Sigmoid colon (tissue), 4 donors: ENCODE measurements around the gene SIRT5.

GRCh38 chr6:13528629-13529066 is 41.2 kb upstream of the GFOD1 start:
- PRO-cap = no peak
- RAMPAGE, long total RNA, 4 experiments = no peak in any of the 4 experiments

GRCh38 chr6:13574023-13574855 is at the start of gene SIRT5:
TSS of gene SIRT5 (plus strand) at chr6:13574601.
- PRO-cap = bidirectional peak, plus-strand start at chr6:13574601, minus-strand start at chr6:13574393
- RAMPAGE, long total RNA, 4 experiments = start-site peak on the plus strand in 1 of 4 experiments, at chr6:13574269-13575076 at its widest, 56 reads per replicate

- PRO-cap = no peak
- RAMPAGE, long total RNA, 4 experiments = no peak in any of the 4 experiments
Measured at GRCh38 chr6:13652450-13652891, 37.3 kb downstream of the NOL7 start.

- PRO-cap = no peak
- RAMPAGE, long total RNA, 4 experiments = start-site peak on the minus strand in 1 of 4 experiments, at chr6:13689844-13690211 at its widest, 8 reads per replicate
Measured at GRCh38 chr6:13689516-13690392, 21.9 kb downstream of the RANBP9 start.

DNA sequence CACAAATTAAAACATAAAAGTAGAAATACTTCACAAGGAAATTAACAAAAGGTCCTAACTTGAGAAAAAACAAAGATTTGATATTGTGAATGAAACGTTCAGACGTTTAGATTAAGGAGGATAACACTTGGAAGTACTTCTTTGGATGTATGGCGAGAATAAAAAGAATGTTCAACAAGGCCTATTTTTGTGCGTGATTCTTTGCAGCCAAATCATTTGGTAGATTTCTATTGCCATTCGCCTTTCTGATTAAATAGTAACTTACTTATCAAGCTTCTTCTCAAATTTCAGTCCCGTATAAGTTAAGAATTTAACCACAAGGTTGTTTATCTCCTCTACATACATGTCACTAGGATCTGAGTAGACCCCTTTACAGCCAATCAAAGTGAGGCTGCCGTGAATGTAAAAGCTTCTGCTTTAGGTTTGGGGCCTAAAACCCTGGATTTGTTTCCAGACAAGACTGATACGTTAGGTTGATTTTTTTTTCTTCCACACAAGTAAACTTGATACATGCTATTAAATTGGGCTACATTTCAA is 2.1 kb downstream of the RANBP9 start:
- PRO-cap = no peak
- RAMPAGE, long total RNA, 4 experiments = no peak in any of the 4 experiments

DNA sequence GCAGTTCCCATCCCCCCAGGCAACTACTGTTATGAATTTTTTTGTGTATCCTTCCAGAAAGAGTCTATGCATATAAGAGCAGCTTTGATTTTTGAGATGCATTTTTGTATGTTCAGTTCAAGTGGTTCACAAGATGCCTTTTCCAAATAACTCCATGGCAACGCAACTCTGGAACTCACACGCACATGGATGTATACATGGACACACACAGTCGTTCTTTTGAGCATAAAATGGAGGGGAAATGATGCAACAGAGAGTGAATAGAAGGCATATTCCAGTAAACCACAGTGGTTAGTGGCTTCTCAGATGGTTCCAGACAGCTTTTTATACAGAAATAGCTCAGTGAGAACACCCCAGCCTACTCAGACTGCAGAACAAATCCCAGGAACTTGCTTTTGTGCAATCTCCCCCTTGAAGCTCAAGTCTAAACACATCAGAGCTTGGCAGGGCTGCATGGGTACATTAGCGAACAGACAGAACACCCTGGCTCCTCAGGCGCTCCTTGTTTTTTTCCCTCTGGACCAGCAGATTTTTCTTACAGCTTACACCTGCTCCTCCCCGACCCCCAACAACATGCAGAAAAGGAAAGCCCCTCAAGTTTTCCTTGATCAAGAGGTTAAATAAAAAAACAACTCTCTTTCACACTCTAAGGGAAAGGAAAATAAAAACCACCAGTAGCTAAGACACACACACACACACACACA is 51.0 kb upstream of the RANBP9 start:
- PRO-cap = no peak
- RAMPAGE, long total RNA, 4 experiments = no peak in any of the 4 experiments

GRCh38 chr6:13798692-13799319 is 15.6 kb downstream of the MCUR1 start:
- PRO-cap = no peak
- RAMPAGE, long total RNA, 4 experiments = no peak in any of the 4 experiments

DNA sequence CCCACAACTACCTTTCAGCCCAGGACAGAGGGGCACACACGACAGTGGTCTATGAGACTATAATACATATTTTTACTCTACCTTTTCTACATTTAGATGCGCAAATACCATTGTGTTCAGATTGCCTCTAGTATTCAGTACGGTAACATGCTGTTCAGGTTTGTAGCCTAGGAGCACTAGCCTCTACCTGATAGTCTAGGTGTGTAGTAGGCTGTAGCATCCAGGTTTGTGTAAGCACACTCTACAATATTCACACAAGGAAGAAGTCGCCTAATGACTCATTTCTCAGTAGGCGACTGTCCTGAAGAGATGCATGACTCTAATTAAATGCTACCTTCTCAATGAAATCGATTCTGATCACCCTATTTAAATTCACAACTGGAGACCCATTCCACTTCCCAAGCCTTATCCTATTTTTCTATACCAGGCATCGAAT is 1.4 kb downstream of the MCUR1 start:
- PRO-cap = no peak
- RAMPAGE, long total RNA, 4 experiments = no peak in any of the 4 experiments

- PRO-cap = no peak
- RAMPAGE, long total RNA, 4 experiments = no peak in any of the 4 experiments
Measured at GRCh38 chr6:14017871-14018875, 93.4 kb downstream of the RNF182 start.

- PRO-cap = no peak
- RAMPAGE, long total RNA, 4 experiments = no peak in any of the 4 experiments
Measured at GRCh38 chr6:14091553-14091875, 26.1 kb upstream of the CD83 start.

DNA sequence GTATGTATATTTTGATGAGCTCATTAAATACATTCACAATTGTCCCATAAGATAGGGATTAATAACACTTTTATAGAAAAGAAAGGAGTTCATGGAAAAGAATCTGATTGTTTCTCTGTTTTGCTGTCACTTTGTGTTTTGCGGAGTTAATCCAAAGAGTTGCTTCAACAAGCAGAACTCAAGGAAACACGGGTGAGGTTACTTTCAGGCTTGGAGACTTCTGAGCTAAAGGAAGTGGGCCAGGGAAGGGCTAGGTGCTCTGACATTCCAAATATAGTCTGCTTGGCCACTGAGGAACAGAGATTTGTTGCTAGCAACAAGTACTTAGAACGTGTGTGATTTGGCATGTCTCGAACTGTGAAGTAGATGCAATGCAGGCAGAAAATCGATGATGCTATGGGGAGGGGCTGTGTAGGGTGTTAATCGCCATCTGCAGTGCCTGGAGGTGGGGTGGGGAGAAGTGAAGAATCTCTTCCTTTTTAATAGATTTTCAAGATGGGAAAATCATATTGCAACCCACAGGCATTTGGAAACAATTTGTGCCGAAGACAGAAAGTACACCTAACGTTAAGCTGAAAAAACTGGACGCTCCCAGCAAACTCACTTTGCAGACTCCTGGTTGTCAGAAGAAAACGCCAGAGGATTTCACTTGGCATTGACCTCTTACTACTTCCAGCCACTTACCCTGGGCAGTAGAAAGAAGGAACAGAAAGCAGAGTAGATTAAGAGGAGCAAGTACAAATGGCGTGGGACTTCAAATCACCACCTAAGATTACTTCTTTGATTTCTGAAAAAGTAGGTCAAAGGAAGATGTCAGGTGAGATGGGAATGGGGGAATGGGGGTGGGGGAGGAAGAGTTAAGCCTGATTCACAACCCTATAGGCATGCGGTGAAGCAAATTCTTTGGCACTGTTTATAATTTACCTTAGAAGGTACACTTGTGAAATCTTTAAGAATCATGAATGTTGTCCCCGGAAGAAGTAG is 314.0 kb downstream of the CD83 start:
- PRO-cap = no peak
- RAMPAGE, long total RNA, 4 experiments = no peak in any of the 4 experiments

DNA sequence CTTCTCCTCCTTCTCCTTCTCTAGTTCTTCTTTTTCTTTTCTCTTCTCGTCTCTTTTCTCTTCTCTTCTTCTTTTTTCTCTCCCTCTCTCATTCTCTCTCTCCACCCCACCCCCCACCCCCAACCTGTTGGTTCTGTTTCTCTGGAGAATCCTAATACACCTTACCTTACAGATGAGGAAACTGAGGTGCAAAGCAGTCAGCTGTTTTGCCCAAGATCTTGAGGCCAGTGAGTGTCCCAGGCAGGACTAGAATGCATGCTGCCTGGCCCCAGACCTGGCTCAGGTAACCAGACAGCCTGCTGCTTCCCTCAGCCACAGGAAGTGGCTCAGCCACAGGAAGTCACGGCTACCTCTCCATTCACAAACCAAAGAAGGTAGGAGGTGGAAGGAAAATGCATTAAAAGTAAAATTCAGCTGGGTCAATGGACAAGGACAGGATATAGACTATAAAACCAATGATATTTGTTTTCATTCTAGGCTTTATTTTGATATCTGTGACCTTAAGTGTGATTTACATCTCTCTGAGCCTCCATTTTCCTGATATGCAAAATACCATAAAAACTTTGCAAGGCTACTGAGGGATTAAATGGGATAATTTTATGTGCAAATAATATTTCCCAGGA is 517.6 kb downstream of the CD83 start:
- PRO-cap = no peak
- RAMPAGE, long total RNA, 4 experiments = no peak in any of the 4 experiments

GRCh38 chr6:14656302-14656714 is 538.7 kb downstream of the CD83 start:
- PRO-cap = no peak
- RAMPAGE, long total RNA, 4 experiments = no peak in any of the 4 experiments

- PRO-cap = no peak
- RAMPAGE, long total RNA, 4 experiments = no peak in any of the 4 experiments
Measured at GRCh38 chr6:14722749-14723287, 523.1 kb upstream of the JARID2 start.

DNA sequence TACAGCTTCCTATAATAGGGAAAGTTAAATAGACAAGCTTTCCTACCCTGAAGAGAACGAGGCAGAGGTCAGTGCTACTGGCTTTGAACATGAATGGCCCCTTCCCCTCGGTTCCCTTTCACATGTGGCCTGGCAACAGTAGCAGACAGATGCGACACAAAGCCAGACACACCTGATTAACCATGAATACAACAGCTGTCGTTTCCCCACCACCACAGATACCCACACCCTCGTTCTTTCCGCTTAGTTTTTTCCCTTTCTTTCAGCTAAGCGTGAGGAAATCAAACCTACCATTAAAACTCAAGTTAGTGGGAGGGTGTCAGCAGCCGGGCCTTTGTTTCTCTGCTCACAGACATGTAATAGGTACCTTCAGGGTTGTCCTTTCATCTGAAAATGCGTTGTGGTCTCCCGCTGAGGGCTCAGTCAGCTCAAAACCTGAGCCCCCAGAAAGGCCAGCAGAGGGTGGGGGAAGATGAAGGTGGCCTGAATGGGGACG is 516.7 kb upstream of the JARID2 start:
- PRO-cap = no peak
- RAMPAGE, long total RNA, 4 experiments = no peak in any of the 4 experiments

DNA sequence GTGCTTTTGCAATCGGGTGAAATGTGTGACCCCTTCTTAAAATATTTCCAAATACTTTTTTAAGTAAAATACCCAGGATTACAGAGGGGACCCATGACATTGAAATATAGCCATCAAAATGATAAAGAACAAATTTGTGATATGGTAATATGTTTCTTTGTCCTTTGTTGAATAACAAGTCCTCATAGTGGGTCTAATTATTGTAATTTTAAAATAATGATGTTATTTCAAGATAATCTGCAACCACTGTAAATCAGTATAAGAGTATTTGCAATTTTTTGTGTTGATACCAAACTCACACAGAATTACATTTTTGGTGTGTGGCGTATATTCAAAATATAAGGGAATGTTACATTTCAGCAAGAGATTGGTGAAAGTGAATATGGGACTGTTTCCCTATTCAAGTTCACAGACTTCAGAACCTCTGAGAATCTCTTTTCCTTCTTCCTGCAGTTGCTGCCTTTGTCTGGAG is 41.4 kb downstream of the JARID2 start:
- PRO-cap = no peak
- RAMPAGE, long total RNA, 4 experiments = no peak in any of the 4 experiments

GRCh38 chr6:15313149-15313793 is 67.4 kb downstream of the JARID2 start:
- PRO-cap = no peak
- RAMPAGE, long total RNA, 4 experiments = no peak in any of the 4 experiments

DNA sequence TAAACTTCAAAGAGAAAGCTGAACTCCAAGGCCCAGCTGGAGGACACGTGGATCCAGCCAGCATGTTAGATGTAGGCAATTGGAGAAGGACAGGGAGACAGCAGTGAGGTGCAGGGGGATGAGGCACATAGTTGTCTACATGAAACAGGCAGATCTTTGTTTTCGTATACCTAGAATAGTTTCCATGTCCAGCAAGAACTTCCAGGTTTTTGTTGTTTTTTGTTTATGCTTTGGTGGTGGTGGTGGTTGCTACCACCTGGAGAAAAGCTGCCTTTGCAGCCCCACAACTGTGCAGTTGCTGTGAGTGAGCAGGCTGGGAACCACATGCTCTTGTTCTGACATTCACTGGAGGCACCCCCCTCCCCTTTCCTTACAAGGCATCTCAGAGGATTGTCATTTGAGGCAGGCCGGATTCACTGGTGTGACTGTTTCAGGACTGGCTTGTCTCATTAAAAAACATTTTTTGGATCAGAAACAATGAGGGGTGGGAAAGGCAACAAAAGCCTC is 72.4 kb downstream of the JARID2 start:
- PRO-cap = no peak
- RAMPAGE, long total RNA, 4 experiments = no peak in any of the 4 experiments

GRCh38 chr6:15371288-15371743 is 125.4 kb downstream of the JARID2 start:
- PRO-cap = no peak
- RAMPAGE, long total RNA, 4 experiments = no peak in any of the 4 experiments

DNA sequence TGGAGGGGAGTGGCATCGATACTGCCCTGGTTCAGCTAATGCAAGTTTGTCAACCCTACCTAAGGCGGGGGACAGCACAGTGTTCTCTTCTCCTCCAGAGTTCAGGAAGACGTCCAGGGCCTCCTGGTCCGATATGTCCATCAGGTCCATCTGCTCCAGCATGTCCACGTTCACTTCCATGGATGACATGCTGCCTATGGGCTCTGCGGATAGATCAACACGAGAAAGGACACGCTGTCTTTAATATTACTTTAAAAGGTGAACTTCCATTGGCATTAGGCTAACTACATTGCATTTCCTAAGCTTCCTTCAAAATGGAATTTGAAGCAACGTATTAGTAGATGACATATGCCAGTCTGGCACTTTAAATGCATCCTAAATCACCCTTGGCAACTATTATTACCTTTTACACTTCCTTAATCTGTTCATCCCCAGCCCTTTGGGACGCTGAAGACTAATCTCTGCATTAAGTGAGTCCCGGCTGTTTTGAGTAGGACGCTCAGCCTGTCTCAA is 138.3 kb downstream of the DTNBP1 start:
- PRO-cap = no peak
- RAMPAGE, long total RNA, 4 experiments = no peak in any of the 4 experiments